Cardiac ventricle fibroblast (primary cell): ENCODE data around the gene PDE4D.

- RAMPAGE, long total RNA = no peak
Measured at GRCh38 chr5:58273505-58274097, 186.3 kb downstream of the PLK2 start.

- RAMPAGE, long total RNA = no peak
Measured at GRCh38 chr5:58410499-58410917, 49.4 kb downstream of the PLK2 start.

GRCh38 chr5:58581816-58582417 is 958 bp upstream of the RAB3C start:
- RAMPAGE, long total RNA = no peak

GRCh38 chr5:58890280-58890698 is 307.4 kb downstream of the RAB3C start:
- RAMPAGE, long total RNA = no peak

GRCh38 chr5:59022081-59022969 is 439.4 kb downstream of the RAB3C start:
- RAMPAGE, long total RNA = no peak

GRCh38 chr5:59037858-59038625 is 455.2 kb downstream of the RAB3C start:
- RAMPAGE, long total RNA = no peak

DNA sequence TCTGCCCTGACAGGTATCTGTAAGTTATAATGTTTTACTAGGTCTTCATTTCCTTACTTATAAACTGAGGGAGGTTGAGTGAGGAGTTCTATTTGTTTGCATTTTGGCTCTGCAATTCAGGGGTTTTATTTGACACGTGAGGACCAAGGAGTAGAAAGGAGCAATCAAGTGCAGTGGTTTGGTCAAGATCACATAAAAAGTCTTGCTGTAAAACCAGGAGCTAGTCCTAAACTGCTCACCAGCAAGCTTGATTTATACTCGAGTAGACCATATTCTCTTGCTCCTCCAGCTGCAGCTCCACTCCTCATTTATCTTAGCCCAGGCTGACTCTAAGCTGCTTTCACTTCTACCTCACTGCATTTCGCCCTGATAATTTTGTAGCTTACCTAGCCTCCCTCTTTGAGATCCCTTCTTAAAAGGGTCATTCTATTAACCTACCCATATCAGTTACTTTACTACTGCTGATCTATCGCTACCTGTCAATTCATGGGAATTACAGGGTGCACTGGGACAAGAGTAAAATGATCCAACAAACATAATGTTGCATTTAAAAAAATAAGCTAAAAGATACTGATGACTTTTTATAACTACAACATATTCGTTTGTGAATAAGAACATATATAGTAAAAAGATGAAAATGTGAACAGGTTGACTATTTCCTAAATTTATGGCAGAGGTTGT is 541.4 kb downstream of the RAB3C start:
- RAMPAGE, long total RNA = no peak

DNA sequence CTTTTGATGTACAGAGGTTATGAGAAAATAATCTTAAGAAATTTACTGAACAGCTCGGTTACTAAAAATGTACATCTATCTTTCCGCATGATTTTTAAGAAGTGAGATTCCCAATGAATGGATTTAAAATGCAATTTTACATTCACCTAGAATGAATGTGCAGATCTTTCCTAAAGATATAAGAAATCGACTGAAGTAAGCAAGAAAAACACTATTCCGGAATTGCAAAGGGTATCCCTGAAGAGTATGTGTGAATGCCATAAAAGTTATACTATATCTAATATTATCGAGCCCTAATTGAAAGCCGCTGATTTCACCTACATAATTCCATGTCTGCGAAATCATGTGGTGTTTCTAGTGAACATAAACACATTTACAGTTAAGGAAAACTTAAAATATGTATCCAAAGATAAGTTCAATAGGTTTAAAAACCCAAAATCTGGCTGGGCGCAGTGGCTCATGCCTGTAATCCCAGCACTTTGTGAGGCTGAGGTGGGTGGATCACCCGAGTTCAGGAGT is 562.6 kb downstream of the RAB3C start:
- RAMPAGE, long total RNA = no peak

DNA sequence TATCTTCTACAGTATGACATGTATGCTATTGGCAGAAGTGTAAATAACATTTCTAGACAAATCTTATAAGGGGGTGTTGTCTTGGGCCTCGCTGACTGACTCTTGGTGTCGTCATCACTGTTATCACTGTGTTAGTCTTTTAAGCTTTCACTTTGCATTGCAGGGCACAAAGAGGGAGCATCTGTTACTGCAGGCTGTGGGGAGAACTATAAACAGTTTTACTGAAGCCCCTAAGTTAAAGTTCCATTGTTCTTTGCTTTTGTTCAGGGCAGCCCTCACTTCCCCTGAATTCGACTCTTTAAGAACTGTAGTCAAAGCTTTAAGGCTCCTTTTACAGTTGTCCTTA is 604.9 kb downstream of the RAB3C start:
- RAMPAGE, long total RNA = no peak

DNA sequence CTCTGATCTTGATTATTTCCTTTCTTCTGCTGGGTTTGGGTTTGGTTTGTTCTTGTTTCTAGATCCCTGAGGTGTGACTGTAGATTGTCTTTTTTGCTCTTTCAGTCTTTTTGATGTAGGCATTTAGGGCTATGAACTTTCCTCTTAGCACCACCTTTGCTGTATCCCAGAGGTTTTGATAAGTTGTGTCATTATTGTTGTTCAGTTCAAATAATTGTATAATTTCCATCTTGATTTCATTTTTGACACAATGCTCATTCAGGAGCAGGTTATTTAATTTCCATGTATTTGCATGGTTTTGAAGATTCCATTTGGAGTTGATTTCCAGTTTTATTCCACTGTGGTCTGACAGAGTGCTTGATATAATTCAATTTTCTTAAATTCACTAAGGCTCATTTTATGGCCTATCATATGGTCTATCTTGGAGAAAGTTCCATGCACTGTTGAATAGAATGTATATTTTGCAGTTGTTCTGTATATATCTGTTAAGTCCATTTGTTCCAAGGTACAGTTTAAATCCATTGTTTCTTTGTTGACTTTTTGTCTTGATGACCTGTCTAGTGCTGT is 588.0 kb downstream of the PDE4D start:
- RAMPAGE, long total RNA = no peak

DNA sequence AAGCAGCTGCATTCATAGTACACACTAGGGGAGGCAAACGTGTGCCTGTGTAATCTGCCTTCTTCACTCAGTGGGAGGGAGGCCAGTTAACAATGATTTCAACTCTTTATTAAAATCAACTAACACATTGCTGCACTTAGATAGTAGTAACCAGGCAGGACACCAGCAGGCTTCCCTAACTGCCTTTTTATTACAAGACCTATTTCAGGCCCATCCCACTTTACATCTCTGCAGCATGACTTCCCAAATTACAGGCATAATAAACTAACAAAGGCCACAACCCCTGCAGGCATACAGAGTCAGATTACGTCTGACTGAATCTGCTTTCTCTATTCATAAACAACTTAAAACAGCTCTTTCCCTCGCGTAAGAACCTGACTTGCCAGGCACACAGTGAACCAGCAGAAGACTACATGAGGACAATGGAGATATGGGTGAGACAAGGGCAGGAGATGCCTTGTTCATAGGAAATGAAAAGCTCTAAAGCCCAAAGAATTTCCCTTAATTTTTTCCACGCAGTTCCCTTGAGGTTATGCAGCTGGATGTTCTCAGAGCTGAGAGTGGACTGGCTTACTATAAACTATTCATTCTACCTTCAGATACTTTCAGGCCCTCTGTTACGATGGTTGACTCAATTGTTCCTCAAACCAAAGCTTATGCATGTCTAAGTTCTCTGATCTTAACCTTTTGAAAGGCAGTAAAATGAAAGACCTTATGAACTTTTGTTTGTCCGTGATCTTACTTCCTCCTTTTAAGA is 576.1 kb downstream of the PDE4D start:
- RAMPAGE, long total RNA = no peak

DNA sequence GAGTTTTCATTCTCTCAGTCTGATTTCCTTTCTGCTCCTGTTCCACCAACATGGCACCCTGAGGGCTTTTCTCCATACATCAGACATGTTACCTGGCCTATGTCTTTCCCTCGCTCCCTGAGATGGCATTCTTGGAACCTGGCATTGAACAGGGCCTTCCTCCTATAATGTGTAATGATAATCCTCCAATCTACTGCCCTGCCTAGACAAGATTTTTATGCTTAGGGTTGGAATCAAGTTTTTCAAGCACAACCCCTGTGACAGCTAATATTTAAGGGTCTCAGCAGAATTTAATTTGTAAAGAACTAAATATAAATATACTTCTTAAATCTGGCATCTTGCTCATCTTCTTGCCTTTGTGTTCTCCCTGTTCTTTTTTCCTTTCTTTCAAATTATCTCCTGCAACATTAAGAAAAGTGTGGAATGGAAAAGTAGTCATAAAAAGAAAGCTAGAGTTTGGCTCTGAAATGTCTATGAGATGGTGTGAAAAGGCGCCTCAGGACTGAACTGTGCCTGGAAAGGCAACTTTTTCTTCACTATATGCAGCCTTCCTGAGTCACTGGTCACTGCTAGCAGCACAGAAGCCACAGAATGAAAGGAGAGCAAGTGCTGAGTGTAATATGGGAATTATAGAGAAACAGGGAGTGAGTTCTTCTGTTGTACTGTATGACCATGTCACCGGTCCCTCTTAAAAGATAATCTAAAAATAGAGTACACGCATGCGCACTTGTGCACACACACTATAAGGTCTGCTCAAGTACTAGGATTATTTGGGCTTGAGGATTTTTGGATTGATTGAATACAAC is 572.2 kb downstream of the PDE4D start:
- RAMPAGE, long total RNA = no peak

DNA sequence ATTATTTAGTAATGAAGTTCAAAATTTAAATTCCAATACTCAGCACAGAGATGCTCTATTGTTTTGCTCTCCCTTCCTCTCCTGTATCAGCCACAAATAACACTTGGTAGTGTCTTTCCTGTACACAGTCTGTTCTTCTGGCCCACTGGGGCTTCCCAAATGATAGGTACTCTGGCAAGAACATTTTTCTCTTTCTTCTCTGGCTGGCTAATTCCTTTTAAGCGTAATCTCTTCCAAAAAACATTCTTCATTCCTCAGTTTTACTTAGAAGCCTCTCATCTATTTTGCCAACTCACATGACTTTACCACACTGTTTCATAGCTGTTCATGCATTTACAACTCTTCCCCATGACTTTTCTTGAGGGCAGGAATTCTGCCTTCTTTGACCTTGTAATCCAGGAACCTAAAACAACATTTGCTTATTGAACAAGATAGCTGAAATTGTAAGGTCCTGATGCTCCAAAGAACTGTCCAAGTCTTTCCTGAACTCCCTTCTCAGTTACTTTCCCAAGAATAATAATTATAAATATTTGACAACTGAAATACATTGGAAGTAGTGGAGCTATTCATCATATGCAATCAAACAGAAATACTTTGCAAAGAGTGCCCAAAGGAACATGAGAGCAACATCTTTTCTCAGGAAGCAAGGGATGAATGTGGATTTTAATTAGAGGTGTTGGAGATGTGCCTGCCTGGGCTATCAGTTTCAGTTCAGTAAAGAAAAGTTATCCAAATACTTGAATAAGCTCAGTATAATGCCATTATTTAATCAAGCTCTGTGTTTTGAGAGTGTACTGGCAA is 458.0 kb downstream of the PDE4D start:
- RAMPAGE, long total RNA = no peak

DNA sequence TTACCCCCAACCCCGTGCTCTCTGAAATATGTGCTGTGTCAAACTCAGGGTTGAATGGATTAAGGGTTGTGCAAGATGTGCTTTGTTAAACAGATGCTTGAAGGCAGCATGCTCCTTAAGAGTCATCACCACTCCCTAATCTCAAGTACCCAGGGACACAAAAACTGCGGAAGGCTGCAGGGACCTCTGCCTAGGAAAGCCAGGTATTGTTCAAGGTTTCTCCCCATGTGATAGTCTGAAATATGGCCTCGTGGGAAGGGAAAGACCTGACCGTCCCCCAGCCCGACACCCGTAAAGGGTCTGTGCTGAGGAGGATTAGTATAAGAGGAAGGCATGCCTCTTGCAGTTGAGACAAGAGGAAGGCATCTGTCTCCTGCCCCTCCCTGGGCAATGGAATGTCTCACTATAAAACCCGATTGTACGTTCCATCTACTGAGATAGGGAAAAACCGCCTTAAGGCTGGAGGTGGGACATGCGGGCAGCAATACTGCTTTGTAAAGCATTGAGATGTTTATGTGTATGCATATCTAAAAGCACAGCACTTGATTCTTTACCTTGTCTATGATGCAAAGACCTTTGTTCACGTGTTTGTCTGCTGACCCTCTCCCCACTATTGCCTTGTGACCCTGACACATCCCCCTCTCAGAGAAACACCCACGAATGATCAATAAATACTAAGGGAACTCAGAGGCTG is 429.5 kb downstream of the PDE4D start:
- RAMPAGE, long total RNA = no peak

GRCh38 chr5:59623151-59623983 is 270.2 kb downstream of the PDE4D start:
- RAMPAGE, long total RNA = no peak

DNA sequence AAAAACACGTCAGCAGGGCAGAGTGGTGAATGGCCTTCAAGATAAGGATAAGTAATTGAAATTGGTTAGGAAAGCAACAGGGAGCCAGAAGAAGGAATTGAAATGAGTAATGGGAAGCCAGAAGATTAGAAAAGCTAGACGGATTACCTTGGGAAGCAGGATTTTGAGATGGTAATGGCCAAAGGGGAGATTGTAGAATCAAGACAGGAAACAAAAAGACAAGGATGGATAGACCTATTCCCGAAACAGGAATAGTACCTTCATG is 244.2 kb downstream of the PDE4D start:
- RAMPAGE, long total RNA = no peak

GRCh38 chr5:59764422-59764843 is 129.1 kb downstream of the PDE4D start:
- RAMPAGE, long total RNA = no peak

DNA sequence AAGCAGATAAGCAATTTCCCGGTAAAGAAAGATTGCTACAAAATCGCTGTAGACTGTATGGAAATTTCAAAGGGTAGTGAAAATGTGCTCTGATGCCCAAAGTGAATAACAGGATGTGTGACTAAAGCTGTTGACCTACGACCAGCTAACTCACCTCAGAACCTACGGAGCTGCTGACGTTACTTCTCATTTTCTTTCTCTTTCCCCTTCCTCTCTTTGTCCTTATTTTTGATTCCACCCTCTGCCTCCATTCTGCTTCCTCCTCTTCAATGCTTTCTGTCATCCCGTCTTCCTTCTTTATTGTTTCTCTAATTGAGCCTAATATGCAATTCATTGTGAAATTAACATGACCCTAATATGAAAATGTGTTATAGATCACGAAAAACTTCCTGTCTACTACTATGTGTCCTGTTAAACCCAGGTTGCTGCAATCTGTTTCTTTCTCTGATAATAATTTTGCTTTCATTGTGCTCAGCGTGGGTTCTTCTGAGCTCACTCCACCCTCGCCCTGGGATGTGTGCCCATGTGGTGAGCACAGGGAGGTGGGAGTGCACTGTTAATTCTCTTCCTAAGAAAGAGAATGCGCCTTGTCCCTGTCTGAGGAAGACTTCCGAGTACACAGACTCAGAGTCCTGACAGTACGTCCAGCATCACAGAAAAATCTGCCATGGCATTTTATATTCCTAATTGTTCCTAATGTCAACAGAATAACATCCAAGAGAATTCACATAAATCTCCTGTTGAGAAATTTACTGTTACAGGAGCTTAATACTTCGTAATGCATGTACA is 102.9 kb downstream of the PDE4D start:
- RAMPAGE, long total RNA = no peak

GRCh38 chr5:59893637-59894511 is at the start of gene PDE4D:
TSS of gene PDE4D (minus strand) at chr5:59893726.
- RAMPAGE, long total RNA = no peak

DNA sequence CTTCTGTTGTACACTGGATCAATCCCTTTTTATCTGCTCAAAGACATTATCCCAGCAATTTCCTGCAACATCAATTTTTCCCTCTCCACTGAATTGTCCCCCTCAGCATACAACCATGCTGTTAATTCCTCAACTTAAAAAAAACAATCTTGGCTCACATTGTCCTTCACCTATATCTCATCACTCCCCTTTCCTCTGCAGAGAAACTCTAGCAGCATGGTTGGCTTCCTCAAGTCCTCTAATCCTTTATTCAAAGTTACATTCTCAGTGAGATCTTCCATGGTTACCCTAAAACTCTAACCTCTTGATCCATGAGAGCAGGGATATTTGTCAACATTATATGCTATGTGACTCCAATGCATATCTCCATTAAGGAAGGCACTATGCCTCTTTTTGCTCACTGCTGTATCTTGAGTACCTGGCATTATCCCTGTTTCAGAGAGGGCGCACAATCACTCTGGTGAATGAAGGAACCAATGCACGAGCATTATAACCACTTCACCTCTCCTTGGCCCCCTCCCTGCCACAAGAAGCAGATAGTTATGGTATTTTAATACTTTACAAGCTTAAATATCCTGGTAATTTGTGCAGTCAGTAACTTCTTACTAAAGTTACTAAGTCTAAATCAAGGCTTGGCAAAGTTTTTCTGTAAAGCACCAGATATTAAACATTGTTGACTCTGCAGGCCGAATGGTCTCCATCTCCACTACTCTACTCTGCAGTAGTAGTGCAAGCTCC is 71.8 kb upstream of the PDE4D start:
- RAMPAGE, long total RNA = no peak